ENCODE data around the gene ZRANB2.

DNA sequence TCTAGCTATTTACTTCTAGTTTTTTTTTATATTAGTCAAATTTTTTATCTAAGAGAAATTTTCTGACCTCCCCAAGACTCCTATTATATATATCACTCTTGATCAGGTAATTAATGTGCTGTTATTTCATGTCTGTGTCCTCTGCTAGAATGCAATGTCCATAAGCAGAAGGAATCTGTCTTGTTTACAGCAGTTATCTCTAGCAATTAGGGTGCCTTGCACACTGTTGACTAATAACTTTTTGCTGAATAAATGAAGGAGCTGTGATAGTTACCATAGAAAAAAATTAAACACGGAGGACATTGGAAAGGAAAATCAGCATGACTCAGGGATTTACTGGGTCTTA lies 183.5 kb downstream of the PTGER3 start:
- RRBS = no CpG with 5 or more reads among the region's 1 CpG

DNA sequence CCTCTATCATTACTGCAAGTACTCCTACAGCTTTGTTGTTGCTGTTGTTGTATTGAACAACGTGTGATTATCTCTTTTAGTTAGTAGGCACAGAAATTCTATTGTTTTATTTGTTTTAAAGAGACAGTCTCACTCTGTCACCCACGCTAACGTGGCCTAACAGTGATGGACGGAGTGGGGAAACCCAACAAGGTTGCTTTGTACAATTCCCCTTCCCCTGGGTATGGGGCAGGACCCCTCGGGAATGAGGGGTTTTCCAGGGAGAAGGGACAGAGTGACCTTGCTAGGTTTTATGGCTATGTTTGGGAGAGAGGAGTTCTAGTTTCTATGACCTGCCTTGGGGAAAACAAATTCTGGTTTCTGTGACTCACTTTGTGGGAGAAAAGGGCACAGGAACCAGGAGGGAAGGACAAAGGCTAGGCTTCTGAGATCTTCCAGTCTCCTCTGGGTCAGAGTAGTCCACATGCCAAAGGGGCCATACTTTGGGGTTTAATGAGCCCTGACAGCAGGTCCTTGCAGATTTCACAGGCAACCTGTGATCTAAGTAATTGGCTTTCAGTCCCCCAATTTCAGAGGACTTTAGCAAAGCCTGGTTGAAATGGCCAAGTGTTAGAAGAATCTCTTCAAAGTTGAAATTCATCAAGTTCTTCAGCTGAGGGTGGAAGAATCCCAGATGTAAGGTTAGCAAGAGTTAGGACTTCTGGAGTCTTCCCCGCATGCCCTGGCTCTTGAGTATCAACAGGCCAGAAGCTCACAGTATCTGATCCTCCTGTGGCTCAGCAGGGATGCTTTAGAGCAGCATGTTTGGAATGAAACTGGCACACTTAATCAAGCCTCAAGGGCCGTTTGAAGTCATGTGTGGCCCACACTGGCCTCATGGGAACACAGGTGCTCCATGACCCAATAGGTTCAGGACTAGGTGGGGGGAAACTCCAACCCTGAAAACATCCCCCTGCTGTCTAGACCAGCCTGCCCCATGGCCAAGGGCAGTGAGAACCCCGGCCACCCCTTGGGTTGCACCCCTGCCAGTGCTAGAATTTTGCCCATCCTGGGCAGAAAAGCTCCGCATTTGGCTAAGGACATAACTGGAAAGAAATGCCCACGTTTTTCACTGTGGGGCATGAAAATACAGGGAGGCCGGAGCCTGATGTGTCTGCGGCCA lies 5.7 kb upstream of the PTGER3 start:
- RRBS = no CpG with 5 or more reads among the region's 12 CpGs

- RRBS = no CpG with 5 or more reads among the region's 44 CpGs
Measured at GRCh38 chr1:71080491-71081558, at the start of gene ZRANB2. TSS of gene ZRANB2 (minus strand) at chr1:71081035.

DNA sequence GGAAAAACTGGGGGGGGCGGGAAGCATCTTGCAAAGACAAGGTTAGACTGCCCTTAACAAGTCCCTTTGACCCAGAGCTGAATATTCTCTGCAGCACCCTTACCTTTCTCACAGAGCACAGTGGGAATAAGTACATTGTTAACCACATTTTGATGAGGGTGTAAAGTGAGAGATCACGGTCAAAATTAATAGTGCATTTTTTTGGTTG lies 275.7 kb downstream of the NEGR1 start:
- RRBS = no CpG with 5 or more reads among the region's 2 CpGs

DNA sequence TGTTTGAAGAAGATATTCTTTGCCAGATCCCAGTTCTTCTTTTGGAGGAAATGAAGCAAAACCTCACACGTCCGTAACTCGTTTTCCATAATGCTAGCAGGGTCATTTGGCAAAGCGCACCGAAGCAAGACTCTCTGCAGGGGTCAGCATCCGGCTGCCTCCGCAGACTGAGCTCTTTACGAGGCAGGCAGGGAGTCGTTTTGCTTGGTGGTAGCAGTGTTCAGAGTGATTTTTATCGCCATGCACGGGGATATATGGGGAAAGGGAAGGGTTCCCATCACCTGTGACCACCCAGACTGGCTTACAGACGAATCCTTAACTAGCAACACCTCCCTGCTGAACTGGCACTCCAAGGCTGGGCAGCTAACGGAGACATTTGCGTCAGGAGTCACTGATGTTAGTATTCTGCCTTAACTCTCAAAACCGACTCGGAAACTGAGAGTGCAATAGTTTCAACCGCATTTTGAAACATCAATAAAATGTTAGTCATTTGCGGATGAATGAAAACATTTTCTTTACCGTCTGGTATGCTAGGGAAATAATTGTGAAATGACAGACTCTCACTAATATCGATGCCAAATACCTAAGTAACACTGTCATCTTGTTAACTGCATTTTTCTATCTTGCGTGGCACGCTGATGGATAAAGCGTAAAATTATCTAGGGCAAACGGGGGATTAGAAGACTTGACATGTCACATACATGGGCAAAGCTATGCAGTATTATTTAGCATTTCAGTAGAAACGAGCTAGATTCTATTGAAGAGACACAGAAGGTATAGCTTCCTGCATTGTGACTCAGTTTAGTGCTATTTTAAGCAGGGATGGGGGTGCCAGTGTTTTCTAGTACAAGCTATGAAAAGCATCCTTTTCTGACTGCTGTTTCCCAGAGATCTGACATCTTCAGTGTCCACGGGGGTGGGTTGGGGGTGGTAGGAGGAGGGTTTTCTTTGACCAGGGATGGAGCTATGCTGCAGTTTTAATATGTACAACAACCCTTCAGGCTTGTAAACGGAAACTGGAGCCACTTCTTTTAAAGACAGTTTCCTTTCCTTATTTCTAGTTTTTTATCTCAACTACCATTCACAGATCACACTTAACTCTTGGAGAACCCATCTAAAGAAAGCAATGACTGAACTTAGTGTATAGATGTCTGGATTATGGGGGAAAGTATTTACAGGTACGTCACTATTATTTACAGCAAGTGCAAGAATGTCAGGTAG lies 2.4 kb upstream of the NEGR1 start:
- RRBS = no CpG with 5 or more reads among the region's 28 CpGs

GRCh38 chr1:73183743-73184044 lies 901.4 kb upstream of the NEGR1 start:
- RRBS = no CpG with 5 or more reads among the region's 6 CpGs

GRCh38 chr1:75375444-75376498 lies 235.1 kb downstream of the SLC44A5 start:
- RRBS = no CpG with 5 or more reads among the region's 28 CpGs

DNA sequence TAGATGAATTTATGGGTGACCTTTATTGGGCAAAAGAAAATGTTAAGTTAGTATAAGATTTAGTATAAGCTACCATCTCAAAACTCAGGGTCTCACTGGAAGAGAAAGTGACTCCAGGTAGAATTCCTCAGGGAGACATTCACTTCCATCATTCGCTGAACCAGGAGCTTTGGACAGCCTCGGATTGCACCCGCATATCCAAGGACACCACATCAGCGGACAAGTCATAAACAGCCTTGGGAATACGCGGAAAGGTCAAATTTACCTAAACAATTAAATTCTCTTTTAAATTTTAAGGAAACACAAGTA lies 686 bp upstream of the ACADM start:
- RRBS = no CpG with 5 or more reads among the region's 6 CpGs

DNA sequence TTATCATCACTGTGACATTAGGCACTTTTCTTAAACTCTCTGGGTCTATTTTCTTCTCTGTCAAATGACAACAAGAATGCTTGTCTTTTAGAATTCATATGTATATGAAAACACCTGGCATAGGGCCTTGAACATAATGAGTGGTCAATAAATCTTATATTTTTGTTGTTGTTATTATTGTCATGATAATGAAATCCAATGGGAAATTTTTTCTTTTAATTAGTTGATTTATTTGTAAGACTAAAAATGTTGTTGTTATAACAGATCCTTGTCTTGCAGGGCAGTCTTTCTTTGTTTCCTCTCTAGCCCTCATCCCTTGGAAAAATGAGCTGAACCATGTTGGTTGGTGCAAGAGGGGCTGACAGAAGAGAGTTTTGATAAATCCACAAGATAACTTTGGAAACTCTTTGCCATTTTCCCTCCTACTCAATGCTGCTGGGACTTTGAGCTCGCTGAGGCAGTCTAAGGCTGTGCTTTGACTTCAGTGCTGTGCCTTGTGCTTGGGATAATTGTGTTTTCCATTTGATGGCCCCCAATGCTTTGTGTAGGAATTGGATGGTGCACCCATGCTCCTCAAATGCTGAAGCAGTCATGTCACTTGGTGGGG lies 31.6 kb downstream of the ST6GALNAC3 start:
- RRBS = no CpG with 5 or more reads among the region's 1 CpG

DNA sequence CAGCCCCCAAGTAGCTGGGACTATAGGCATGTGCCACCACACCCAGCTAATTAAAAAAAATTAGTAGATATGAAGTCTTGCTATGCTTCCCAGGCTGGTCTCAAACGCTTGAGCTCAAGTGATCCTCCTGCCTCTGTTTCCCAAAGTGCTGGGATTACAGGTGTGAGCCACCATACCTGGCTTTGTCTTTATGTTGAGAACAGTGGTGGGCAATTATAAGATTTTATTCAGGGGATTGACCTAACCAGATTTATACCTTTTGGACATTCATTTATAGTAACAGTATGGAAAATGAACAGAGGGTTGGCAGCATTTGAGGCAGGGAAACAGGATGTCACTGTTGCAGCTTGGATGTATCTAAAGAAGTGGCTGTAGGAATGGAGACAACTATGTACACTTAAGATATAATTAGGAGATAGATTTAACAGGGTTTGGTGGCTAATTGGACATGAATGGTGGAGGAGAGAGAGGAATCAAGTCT lies 123.6 kb downstream of the ST6GALNAC3 start:
- RRBS = no CpG with 5 or more reads among the region's 1 CpG

DNA sequence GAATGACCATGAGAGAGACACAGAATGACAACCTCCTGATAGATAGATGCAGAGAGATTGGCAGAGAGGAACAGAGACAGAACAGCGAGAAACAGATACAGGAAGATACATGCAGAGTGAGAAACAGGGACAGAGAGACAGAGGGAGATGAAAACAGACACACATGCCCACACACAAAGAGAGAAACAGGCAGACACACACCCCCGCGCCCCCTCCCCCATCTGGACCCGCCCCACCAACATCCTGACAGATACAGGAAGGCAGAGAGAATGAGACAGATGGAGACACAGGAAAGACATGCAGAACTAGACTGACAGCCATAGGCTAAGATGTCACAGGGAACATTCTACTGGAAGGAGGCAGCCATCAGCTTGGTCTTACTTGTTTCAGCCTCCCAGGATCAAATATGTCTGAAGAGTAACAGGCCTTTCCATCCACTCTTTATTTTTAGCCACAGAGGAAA lies 211.2 kb downstream of the ST6GALNAC3 start:
- RRBS = no CpG with 5 or more reads among the region's 4 CpGs

DNA sequence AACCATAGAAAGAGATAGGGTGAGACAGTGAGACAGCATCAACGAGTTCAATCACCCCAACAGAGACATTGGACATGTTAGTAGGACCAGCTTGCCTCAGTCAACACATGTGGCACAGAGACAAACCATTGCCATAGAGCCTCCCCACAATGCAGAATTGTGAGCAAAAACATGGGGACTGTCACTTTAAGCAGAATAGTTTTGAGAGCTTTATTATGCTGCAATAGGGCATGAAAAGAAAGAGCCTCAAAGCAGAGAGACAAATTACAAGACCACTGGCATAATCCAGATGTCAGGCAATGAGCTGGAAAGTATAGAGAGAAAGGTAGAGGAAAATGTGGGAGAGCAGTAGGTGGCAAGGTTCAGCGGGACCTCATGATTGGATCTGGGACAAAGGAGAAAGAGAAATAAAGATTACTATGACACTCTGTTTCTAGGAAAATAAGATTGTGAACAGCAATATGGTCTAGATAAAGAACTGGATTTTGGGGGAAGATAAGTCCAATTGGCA lies 393.2 kb upstream of the ST6GALNAC5 start:
- RRBS = no CpG with 5 or more reads among the region's 2 CpGs

GRCh38 chr1:76501074-76502184 lies 365.9 kb upstream of the ST6GALNAC5 start:
- RRBS = no CpG with 5 or more reads among the region's 10 CpGs

DNA sequence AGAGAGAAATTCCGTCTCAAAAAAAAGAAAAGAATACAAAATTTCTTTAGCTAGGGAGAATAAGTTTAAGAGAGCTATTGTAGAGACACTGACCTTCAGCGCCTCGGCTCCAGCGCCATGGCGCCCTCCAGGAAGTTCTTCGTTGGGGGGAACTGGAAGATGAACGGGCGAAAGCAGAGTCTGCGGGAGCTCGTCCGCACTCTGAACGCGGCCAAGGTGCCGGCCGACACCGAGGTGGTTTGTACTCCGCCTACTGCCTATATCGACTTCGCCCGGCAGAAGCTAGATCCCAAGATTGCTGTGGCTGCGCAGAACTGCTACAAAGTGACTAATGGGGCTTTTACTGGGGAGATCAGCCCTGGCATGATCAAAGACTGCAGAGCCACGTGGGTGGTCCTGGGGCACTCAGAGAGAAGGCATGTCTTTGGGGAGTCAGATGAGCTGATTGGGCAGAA lies 167.6 kb upstream of the ST6GALNAC5 start:
- RRBS = 100% methylated on average over 1 of the region's 22 CpGs

DNA sequence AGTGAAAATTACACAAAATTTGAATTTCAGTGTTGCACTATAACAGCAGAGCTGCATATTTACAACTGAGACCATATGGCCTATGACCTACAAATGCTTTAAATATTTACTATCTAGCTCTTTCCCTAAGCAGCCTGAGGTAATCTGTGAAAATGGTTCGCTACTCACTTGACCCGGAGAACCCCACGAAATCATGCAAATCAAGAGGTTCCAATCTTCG lies 90.4 kb downstream of the PIGK start:
- RRBS = no CpG with 5 or more reads among the region's 4 CpGs

DNA sequence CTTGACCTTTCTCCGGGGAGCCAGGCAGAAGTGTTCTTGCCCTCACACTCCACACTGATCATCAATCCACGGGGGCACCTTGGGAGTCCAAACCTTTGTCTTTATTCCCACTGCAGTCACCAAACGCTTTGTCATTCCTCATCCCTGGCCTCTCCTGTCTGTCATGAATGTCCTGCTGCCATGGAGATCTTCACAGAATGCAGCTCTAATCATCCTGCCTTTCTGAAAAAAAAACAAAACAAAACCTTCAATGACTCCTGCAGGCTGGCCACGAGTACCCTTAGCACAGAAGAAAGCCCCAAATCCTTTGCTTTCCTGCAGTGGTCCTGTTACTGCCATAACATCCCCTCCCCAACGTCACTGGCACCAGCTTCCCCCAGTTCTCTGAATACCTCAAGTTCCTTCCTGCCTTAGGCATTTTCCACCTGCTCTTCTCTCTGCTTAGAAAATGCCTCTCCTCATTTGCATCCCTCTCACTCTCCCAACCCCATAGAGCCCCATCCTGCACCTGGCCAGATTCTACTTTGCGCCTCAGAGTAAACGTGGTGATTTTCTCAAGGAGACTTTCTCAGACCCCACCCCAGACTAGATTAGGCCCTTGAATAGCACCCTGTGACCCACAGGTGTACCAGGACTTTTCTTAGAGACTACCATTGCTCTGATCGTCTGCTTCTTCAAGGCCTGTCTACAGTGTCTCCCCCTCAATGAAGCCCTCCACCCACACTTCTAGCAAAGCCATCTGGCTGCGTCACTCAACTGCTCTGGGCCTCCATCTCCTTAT lies 131.2 kb downstream of the AK5 start:
- RRBS = no CpG with 5 or more reads among the region's 9 CpGs

- RRBS = no CpG with 5 or more reads among the region's 15 CpGs
Measured at GRCh38 chr1:77682840-77683017, 271 bp upstream of the ZZZ3 start.

DNA sequence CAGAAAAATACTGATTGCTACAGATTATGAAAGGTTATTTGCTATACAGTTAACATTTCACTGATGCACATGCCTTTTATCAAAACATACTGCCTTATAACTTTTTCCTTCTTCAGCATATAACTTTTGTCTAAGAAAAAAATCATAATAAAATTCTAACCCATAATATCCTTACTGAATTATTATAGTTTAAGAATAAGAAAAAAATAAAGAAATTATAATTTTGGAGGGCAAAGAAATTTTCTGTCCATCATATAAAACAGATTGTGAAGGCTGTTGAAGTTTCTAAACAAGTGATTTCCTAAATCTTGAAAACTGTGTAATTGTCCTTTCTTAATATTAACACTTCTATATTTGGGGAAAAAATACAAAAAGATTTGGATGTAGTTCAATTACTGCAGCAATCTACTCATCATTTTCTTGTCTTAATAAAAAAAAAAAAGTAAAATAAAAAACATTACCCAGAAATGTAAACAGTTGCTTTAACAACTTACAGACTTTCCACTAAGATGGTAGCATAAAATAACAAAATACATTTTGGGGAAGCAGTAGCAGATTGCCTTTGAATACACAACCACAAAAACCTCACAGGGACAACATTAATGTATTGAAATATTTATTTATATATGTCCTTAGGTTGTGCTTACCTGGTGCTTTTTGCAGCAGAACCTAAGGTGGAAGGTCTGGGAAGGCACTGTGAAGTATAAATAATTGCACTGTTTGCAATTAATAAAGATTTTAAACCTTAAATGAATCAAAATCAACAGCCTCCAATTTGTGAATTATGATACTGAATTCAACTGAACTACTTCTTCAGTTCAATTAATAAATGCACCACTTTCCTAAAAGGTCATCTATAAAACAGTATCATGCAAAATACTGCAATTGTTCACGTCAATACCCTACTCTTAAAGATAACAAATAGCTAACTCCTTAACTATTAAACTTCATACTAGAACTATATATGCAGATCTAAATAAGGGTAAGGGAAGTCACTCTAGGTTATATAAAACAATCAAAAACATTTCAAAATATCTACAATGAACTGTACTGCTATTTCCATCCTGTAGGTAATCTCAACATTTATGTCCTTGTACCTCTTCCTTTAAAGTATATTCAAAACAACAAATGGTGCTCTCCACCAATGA lies 32.6 kb downstream of the FUBP1 start:
- RRBS = no CpG with 5 or more reads among the region's 1 CpG

- RRBS = no CpG with 5 or more reads among the region's 11 CpGs
Measured at GRCh38 chr1:77983245-77984265, 4.7 kb upstream of the FUBP1 start.